Upper lobe of left lung (tissue), 5 donors: ENCODE data around the gene LDLRAD4.

DNA sequence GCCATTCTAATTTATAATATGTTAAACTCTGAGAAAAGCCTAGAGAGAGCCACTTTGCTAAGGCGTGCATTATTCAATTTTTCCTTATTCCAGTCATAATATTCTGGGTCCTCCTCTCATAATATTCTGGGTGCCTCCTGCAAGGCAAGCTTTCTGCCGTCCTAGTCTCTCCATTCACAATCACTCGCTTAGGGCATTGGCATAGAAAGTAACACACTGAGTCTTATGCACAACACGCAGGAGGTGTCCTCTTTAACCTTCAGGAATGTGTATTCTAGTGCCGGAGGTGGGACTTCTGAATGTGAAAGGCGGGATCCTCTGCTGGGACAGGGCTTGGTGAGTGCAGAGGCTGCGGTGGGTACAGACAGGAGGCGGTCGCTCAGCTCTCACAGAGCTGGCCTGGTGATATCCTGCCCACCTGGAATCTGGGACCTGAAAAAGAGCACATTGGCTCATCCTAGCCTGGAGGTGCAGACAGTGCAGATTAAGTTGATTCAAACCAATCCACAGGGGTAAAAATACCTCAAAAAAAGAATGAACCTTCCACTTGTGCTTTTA lies 19.3 kb upstream of the TUBB6 start:
- PRO-cap, 2 experiments = peak in 1 of 2 experiments; most common plus-strand start position 340 of the sequence (in 1); most common minus-strand start position 182 of the sequence (in 1)
- RAMPAGE, long total RNA, 4 experiments = no peak in any of the 4 experiments

- PRO-cap, 2 experiments = no peak in any of the 2 experiments
- RAMPAGE, long total RNA, 4 experiments = no peak in any of the 4 experiments
Measured at GRCh38 chr18:12455438-12455938, 47.8 kb downstream of the PRELID3A start.

DNA sequence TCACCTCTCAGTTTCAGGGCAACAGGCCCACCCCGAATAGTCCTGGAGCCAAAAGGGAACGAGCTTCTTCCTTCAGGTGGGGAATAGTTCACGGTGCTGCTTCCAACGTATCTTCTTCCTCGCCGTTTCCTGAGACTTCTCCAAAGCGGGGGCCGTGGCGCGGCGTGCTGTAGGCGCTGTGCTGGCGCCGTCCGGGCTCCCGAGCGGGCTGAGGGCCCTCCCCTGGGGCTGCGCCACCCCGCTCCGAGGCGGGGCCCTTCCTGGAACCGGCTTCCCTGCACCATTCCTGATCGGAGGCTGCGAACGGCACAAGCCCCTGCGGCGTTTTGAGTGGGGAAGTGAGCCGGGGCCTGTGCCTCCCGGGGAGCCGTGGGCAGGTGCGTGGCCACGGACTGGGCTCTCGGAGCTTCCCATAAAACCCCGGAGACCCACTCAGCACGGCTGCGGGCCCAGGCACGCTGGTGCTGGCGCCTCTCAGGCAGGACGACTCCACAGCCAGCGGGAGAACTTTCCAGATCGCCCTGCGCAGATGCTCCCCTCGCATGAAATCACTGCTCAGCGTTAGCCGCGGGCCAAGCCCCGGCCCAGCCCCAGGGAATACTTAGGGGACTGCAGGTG lies 74.7 kb downstream of the PSMG2 start:
- PRO-cap, 2 experiments = no peak in any of the 2 experiments
- RAMPAGE, long total RNA, 4 experiments = no peak in any of the 4 experiments

DNA sequence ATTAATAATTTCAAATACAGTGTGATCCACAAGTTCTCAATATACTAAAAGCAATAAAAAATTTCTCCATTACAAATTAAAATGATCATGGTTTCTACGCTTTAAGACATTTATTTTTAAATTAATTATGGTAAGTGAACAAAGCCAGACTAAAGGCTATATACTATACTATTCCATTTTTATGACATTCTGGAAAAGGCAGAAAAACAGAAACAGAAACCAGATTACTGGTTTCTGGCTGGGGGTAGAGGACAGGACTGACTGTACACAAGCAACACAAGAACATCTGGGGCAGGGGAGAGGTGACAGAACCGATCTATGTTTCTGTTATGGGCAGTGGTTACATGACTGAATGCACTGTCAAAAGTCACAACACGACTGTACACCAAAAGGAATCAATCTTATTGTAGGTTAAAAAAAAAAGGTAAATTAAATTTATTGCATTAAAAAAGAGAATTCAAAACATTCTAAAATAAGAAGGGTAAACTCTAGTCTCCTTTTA lies 64.7 kb downstream of the PTPN2 start:
- PRO-cap, 2 experiments = no peak in any of the 2 experiments
- RAMPAGE, long total RNA, 4 experiments = no peak in any of the 4 experiments

DNA sequence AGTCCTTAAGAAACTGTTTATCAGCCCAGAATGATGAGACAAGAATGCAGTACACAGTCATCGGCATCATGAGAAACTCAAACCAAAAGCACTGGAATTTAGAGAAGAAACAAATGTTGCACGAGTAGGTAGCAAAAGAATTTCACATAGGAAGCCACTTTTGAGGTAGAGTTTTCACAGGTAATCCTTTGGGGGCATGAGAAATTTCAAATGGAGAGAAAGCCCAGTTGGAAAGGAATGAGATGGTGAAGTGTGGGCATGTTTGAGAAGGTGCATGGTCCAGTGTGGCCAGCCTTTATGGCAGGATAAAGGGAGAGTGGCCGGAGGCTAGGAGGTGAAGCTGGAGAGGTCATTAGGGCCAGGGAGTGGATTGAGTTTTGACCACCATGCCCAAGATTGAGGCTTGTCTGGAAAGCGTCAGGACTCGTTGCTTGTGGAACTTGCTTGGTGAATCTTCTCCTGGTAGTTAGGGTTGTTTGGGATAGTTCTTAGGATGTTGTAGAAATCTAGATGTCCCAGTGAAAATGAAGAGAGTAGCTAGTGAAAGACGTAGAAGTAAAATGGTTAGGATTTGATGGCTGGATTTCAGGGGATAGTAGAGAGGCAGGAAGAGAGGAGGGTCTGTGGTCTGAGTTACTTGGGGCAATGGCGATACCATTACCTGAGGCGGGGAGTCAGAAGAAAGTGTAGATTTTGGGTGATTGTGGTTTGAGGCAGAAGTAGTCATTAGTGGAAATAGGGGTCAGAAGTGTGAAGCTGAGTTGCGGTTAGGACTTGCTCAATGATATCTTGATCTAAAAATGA lies 40.7 kb downstream of the CEP192 start:
- PRO-cap, 2 experiments = no peak in any of the 2 experiments
- RAMPAGE, long total RNA, 4 experiments = start-site peak on the plus strand in 1 of 4 experiments, centred at position 442 of the sequence, 19 reads per replicate

DNA sequence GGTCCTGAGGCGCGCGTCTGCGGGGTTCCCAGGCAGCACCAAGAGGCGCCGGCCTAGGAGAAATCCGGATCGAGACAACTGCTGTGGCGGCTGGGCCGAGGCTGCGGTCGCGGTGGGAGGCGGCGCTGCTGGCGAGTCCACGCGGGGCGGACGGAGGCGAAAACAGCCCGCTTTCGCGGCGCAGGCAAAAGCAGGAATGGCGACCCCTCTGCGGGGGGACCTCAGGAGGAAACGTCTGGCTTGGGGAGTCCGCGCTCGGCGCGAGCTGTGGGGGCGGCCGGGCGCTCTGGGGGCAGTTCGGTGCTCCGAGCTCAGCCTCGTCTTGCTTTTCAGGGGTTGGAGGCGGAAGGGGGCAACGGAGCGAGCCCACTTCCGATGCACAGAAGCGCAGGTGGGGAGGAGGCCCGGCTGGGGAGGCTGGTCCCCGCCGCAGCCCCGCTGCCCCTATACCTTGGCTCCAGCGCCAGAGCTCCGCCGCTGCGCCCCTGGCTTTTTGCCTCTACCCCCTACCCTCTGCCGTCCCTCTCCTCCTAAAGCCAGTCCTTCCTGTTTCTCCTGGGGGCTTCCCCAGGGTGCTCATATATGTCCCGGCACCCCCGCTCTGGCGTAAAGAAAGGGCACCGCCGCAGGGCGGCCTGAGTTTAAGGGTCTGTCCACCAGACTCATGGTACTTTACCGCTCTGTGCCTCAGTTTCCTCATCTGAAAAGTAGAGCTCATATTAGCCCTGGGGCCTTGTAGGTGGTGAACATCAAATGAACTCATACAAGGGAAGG lies 81.3 kb upstream of the LDLRAD4 start:
- PRO-cap, 2 experiments = peak in 2 of 2 experiments; most common plus-strand start position 77 of the sequence (in 1); most common minus-strand start position 515 of the sequence (in 2)
- RAMPAGE, long total RNA, 4 experiments = no peak in any of the 4 experiments

- PRO-cap, 2 experiments = no peak in any of the 2 experiments
- RAMPAGE, long total RNA, 4 experiments = no peak in any of the 4 experiments
Measured at GRCh38 chr18:13138777-13139191, 79.8 kb upstream of the LDLRAD4 start.

GRCh38 chr18:13185581-13186113 lies 32.9 kb upstream of the LDLRAD4 start:
- PRO-cap, 2 experiments = no peak in any of the 2 experiments
- RAMPAGE, long total RNA, 4 experiments = no peak in any of the 4 experiments

DNA sequence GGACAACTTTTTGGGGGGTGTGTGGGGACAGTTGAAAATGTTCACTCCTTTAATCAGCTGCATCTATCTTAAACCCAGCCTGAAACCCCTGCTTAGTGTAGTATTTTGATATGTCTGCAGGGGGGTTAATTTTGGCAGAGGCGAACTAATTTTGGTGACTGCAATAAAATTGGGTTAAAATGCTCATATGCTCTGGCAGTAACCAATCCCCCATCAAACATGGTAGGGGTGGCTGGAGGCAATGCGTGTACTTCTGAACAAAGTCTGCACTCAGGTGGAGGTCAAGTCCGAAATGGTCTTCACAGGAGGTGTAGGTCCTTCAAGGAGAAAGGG lies 1.9 kb upstream of the LDLRAD4 start:
- PRO-cap, 2 experiments = no peak in any of the 2 experiments
- RAMPAGE, long total RNA, 4 experiments = no peak in any of the 4 experiments

DNA sequence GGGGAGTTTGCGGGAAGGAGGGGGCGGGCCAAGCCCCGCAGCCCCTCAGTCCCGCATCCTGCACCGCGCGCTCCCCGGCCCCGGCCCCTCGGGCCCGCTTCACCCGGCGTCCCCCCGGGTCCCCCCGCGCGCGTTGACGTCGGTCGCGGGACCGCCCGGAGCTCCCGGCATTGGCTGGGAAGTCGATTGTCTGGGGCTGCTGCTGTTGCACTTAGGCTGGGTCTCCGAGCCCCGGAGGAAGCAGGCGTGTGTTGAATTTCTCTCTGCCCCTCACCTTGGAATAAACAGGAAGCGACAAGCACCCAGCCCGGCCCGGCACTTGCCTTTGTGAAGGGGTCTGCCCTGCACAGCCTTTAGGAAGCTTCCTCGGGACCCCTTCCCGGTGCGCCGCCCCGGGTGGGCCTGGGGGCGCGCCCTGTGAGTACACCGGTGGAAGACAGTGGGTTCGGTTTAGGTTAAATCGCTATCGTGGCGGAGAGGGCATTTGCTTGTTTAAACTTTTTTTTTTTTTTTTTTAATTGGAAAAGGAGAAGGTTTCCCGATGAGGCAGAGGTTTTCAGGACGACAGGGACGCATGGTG lies at the start of gene LDLRAD4:
LDLRAD4 (plus strand) TSS at position 189 of the 580 bp plus-strand sequence.
- PRO-cap, 2 experiments = peak in 2 of 2 experiments; most common plus-strand start position 170 of the sequence (in 1); most common minus-strand start position 90 of the sequence (in 2)
- RAMPAGE, long total RNA, 4 experiments = start-site peak on the plus strand in 2 of 4 experiments, centred at positions 223 to 224 of the sequence, 6 reads per replicate

GRCh38 chr18:13376129-13376593 lies 157.6 kb downstream of the LDLRAD4 start:
- PRO-cap, 2 experiments = no peak in any of the 2 experiments
- RAMPAGE, long total RNA, 4 experiments = no peak in any of the 4 experiments

DNA sequence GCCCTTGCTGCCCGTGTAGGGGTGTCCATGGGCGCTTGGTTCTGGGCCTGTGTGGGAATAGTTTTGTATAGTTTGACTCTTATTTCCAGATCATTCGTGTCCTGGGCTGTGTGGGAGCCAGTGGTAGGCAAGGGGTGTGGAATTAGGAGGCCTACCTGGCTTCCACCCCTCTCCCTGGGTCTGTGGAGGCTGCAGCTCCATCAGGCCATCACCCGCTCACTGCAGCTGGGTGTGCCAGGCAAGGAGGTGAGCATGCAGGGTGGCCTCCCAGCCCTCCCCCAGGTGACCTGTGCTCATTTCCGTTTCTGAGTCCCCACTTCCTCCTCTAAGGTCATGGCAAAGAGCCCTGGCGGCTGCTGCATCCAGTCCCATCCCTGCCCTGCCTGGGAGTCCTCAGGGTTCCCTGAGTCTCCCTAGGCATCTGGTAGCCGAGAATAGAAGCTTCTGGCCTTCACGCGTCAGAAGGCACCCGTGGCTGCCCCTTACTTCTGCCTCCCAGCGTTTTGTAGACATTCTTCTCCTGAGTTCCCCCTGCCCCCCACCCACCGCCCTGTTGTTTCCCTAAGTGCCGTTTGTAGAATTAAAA lies 202.7 kb downstream of the LDLRAD4 start:
- PRO-cap, 2 experiments = peak in 1 of 2 experiments; most common minus-strand start position 112 of the sequence (in 1)
- RAMPAGE, long total RNA, 4 experiments = no peak in any of the 4 experiments

DNA sequence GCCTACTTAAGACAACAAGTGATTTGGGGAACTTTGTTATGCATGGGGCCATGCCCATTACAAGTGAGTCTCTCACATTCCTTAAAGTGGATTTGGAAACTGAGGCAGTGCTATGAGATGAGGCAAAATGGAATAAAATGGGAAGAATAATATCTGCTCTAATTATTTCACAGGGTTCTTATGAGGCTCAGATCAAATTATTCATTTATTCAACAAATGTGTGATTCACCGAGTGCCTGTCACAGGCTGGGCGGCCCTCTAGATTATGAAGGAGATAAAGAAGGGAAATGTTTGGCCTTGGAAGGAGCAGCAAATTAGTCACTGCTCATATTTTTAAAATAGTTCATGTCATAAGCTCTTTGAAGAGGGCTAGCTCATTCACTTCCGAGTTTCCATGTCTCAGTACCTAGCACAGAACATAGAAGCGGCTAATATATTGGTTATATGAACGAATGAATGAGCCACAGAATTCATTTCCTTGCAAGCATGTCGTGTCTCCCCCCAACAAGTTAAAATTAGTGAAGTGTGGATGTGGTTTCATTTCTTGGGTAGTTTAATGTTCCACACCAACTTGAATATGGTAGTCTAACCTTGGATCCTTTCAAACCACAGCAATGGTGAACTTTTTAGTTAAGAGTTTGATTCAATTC lies 217.4 kb downstream of the LDLRAD4 start:
- PRO-cap, 2 experiments = peak in 1 of 2 experiments; most common plus-strand start position 381 of the sequence (in 1)
- RAMPAGE, long total RNA, 4 experiments = no peak in any of the 4 experiments

DNA sequence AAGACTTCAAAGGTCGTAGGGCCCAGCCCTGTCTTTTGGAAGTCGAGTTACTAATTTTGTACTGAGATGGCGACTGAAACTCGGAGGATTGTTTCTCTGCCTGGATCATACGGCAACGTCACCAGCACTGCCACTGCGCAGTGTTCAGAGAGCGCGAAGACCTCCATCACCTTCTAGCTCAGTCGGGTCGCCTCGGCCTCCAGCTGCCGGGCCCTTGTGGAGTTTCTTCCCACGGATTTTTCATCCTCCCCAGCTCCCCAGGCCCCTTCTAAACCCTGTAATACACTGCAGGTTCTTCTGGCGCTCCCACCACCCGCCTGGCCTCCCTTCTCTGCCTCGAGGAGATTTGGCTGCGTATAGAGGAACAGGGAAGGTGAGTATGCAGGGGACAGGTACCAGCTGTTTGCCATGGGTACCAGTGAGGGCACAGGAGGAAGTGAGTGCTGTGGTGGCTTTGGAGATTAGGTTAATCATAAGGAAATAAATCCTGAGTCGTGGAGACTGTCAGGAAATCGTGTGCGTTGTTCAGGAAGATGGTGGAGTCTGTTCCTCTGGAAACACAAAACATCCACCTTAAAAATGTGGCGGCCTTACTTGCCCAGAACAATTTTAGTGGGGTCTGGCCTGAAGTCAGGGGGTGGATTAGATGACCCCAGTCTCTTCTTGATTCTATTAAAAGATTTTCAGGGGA lies 230.5 kb downstream of the FAM210A start:
- PRO-cap, 2 experiments = no peak in any of the 2 experiments
- RAMPAGE, long total RNA, 4 experiments = no peak in any of the 4 experiments

GRCh38 chr18:13542100-13542448 lies 184.3 kb downstream of the FAM210A start:
- PRO-cap, 2 experiments = no peak in any of the 2 experiments
- RAMPAGE, long total RNA, 4 experiments = no peak in any of the 4 experiments

DNA sequence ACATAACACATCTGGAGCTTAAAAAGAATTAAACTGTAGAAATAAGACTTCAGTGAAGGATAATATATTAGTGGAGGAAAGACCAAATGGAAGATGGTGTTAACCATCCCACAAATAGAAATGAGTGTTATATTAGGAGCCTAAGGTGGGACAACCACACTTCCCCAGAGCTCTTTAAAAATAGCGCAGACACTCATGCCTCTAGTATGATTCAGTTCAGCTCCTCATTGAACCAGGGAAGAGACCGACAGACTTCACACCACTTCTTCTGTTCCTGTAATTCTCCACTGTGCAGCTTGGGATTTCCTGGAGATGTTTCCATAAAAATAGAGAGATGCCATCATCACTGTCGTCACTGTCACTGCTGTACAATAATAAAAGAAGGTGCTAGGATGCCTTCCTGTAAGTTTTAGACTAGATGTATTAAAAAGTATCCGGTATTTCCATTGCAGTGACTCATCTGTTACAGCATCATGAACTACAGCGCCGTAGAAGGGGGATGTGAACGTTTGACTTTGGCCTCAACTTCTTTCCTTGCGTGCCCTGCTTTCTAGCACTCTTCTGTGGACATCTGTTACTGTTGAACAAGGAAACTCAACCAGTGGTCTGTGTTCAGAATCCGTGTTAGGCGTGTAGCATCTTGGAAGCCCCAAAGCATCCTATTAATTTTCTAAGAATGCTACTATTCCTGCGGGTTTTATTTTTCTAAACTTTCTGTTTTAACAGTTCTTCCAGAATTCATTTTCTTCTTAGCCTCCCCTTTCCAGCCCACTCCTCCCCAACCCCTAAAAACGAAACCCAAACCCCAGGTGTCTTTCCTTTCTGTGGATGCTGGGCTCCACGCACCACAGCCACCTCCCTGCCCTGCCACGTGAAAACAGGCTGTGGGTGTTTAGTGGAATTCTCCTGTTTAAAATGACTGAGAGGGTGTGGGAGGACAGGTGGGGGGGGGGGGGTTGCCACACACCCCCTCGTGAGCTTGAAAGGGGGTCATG lies 110.8 kb downstream of the FAM210A start:
- PRO-cap, 2 experiments = no peak in any of the 2 experiments
- RAMPAGE, long total RNA, 4 experiments = no peak in any of the 4 experiments

DNA sequence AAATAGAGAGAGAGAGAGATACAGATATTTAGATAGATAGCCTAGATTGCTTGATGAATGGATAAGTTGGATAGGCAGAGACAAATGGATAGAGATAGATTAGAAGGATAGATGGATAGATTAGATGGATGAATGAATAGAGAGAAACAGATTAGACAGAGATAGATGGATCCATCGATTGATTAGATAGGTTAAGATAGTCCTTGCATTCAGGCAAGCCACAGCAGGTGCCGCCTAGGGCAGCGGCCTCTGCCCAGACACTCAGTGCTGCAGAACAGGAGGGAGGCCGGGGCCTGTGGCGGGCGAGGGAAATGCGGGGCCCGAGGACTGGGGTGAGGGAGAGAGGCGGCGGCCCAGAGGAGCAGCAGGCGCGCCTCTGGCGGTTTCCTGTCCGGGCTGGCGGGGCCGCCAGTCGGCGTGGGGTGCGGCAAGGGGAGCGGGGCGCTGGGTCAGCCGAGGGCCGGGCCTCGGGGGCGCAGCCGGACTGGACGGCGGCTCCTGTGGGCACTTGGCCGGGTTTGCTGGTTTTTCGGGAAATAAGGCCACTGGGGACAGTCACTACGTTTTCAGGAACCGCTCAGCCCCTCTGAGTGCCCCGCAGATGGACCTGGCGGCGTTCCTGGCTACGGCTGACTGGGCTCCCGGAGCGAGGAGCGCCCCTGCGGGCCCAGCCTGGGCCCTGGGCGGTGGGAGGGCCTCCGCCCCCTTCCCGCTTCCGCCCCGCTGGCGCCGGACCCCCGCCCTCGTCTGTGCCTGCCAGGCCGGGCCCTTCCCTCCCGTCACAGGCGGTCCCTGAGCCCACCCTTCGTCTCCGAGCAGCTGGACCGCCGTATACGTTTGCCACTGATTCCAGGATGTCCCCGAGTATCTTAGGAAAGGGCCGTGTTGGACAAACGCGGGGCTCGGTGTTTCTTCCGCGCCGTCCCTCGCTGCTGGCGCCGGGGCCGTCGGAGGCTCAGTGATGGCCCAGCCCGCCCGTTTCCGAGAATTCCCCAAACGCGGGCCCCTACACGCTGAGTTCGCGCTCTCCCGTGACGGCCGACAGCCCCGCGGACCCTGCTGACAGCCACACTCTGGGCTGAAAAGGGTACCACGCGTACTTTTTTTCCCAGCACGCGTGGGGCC lies 84.7 kb downstream of the FAM210A start:
- PRO-cap, 2 experiments = peak in 2 of 2 experiments; most common plus-strand start position 411 of the sequence (in 1); most common minus-strand start position 635 of the sequence (in 2)
- RAMPAGE, long total RNA, 4 experiments = no peak in any of the 4 experiments

- PRO-cap, 2 experiments = no peak in any of the 2 experiments
- RAMPAGE, long total RNA, 4 experiments = start-site peak on the minus strand in 1 of 4 experiments, at chr18:13708100-13708186 at its widest, 5 reads per replicate
Measured at GRCh38 chr18:13707748-13708444, 18.5 kb downstream of the FAM210A start.

GRCh38 chr18:14221718-14222058 lies 89.5 kb upstream of the ZNF519 start:
- PRO-cap, 2 experiments = no peak in any of the 2 experiments
- RAMPAGE, long total RNA, 4 experiments = start-site peak on the plus strand in 1 of 4 experiments, at chr18:14221741-14221819 at its widest, 5 reads per replicate

- PRO-cap, 2 experiments = no peak in any of the 2 experiments
- RAMPAGE, long total RNA, 4 experiments = start-site peak on the plus strand in 1 of 4 experiments, at chr18:14222790-14223088 at its widest, 8 reads per replicate
Measured at GRCh38 chr18:14222506-14223192, 90.4 kb upstream of the ZNF519 start.